ENCODE data around the gene SIPA1L2.

DNA sequence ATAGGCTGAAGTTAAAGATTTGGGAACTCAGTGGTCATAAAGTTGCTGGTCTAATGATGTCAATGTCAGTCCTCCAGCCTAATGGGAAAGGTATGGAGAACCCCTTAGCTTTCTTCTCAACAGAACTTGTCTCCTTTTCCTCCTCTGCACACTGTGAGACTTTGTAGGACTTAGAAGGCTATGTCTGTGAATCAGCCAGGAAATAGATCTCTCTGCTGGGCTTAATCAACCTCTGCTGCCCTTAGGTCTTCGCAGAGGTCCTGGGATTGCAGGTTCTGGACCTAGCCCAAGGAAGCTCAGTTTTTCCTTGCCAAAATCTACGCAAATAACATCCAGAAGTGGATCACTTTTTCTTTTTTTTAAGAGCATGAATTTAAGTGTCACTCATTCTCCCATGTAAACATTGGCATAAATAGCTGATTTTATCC lies 24.9 kb upstream of the DISC1 start:
- PRO-cap = no peak

GRCh38 chr1:231777799-231778711 lies 151.5 kb downstream of the DISC1 start:
- PRO-cap = no peak

DNA sequence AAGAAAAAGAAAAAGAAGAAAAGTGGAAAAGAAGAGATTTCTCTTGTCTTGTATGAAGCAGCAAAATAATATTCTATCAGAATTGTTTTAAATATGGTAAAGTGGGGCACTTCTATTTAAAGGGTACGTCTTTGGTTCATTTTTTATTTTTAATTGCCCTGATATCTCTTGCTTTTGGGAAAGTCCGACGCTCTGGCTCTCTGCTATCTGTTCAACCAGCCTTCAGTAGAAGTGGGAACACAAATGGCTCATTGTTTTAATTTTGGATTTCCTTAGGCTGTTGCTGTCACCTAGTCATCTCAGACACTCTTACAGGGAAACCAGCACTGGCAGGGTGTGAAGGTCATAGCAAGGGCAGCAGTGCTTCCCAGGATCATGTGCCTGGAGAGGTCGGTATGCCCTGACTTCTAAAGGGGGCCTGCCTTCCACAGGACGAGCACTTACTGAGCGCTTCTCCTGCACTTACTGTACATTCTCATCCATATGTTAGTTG lies 224.1 kb downstream of the DISC1 start:
- PRO-cap = no peak

GRCh38 chr1:232377172-232377887 lies 252.6 kb downstream of the SIPA1L2 start:
- PRO-cap = no peak

DNA sequence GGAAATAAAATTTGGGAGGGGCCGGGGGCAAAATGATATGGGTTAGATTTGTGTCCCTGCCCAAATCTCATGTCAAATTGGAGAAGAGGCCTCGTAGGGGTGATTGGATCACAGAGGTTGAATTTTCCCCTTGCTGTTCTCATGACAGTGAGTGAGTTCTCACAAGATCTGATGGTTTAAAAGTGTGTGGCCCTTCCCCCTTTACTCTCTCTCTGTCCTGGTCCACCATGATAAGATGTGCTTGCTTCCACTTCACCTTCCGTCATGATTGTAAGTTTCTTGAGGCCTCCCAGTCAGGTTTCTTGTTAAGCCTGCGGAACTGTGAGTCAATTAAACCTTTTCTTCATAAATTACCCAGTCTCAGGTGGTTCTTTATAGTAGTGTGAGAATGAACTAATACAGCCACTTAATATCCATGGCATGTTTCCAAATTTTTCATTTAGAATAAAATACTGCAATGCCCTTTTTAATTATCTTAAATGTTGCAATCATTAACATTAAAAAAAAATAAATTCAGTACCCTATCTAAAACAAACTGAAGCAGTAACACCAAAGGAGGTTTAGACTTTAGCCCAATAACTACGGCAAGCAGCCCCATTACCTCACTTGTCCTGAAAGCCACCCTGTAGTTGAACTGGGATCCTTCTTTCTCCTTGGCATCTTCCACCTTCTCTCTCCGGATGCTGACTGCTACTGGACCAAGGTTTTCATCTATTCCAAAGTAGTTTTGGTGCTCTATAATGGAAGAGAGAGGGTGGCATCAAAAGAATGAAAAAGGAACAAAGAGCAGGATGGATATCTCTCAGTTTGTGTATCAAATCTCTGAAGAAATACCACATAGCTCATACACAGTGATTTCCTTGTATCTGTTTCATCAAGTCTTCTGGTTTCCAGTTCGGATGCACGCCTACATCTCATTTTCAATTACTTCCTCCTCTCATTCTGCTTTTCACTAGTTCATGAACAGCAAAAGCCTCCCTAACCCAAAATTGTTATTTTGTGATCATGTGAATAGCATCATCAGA lies 136.7 kb downstream of the SIPA1L2 start:
- PRO-cap = no peak

- PRO-cap = no peak
Observed at GRCh38 chr1:232497781-232498328, 132.1 kb downstream of the SIPA1L2 start.

DNA sequence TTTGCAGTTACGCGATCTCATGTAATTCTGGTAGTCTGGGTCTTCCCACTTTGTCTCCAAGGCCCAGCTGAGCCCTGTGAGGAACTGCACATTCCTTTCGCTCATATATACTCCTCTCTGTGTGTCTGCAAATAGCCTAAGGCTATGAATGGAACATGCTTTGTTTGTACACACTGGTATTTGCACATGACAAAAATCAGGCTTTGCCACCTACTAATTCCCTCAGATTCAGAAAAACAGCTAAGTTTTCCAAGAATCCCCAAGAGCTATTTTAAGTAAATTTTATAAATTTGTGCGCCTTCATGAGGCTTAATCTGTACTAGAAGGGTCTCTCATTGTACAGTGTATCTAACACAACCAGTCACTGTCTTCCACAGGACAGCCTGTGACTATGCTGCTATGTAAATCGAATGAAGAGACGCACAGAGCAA lies 87.2 kb downstream of the SIPA1L2 start:
- PRO-cap = no peak

- PRO-cap = no peak
Observed at GRCh38 chr1:232589793-232590426, 40.0 kb downstream of the SIPA1L2 start.

GRCh38 chr1:232610668-232611248 lies 19.2 kb downstream of the SIPA1L2 start:
- PRO-cap = no peak

- PRO-cap = bidirectional peak, plus-strand start at chr1:232629888, minus-strand start at chr1:232629906; bidirectional peak, plus-strand start at chr1:232630264, minus-strand start at chr1:232630126
Observed at GRCh38 chr1:232629751-232630214, at the start of gene SIPA1L2. SIPA1L2 (minus strand) TSS chr1:232630133.

DNA sequence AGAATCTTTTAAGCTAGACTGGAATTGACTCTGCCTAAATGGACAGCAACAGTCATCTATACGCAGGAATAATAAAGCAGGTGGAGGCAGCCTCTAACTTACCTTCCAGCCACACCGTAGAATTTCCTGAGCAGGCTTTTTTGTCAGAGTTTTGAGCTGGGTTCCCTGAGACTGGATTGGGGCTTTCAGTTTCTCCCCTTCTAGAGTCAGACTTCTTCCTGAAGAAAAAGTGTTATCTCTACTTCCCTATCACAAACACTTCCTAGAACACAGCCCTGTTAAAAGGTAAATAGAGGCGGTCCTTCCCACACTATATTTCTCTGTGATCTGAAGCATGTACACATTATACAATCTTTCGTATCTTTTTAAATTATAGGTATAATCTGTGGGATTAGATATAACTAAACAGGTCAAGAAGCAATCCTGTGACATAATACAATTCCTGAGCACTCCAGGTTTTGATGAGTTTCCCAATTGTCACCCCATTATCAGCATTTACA lies 1.3 kb upstream of the SIPA1L2 start:
- PRO-cap = no peak

DNA sequence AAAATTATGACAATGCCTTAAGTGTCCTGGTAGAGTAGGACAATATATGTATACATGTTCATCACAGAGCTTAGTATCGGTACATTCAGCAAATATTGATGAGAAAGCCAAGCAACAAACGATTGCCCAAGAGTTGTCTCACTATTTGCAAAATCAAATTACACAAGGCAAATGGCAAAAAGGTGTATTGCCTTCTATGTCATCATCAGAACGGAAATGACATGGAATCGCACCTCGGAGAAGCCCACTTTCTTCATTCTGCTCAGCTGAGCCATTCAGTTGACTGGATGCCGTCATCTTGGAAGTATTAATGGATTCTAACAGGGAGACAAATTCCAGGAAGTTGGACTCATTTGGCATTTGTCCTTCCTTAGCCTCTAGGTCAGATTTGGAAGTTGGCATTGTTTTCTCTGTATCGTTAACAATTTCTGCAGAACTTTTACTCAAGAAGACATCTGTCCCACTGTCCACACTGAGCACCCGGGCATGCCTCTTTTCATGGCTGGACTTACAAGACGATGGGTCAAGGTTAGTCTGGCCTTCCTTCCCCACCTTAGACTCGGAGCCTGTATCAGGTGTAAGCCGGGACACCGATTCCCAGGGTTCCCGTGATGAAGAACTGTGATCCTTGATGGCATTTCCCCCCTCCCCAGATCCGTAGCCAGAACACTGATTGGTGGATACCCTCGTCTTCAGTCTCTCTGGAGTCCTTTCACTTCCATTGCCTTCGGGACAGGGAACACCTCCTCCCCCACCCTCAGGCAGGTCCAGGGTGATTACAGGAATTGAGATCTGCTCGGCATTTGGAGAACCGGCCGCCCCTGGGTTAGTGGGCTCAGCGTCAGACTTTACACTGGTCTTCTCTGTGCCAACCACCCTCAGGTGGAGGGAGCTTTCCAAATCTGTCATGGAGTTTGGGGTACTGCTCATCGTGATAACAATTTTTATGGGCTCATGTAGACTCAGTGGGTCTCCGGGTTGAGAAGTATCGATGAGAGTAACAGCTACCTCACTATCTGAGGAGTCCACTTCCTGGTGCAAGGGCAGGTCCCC lies 37.4 kb downstream of the PCNX2 start:
- PRO-cap = no peak

GRCh38 chr1:233354654-233355421 lies 27.3 kb downstream of the MAP3K21 start:
- PRO-cap = no peak

DNA sequence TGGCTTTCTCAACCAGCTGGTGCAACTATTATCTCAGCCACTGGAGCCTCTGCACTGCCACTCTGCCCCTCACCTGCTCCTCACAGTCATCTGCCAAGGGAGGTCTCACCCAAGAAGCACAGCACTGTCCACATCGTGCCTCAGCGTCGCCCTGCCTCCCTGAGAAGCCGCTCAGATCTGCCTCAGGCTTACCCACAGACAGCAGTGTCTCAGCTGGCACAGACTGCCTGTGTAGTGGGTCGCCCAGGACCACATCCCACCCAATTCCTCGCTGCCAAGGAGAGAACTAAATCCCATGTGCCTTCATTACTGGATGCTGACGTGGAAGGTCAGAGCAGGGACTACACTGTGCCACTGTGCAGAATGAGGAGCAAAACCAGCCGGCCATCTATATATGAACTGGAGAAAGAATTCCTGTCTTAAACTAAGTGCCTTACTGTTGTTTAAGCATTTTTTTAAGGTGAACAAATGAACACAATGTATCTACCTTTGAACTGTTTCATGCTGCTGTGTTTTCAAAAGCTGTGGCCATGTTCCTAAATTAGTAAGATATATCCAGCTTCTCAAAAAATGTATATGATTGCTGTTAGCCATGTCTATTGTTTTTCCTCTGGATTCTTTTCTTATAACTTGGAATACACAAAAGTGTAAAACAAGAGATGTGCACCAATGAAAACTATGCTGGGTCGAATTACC lies 54.9 kb downstream of the MAP3K21 start:
- PRO-cap = no peak

DNA sequence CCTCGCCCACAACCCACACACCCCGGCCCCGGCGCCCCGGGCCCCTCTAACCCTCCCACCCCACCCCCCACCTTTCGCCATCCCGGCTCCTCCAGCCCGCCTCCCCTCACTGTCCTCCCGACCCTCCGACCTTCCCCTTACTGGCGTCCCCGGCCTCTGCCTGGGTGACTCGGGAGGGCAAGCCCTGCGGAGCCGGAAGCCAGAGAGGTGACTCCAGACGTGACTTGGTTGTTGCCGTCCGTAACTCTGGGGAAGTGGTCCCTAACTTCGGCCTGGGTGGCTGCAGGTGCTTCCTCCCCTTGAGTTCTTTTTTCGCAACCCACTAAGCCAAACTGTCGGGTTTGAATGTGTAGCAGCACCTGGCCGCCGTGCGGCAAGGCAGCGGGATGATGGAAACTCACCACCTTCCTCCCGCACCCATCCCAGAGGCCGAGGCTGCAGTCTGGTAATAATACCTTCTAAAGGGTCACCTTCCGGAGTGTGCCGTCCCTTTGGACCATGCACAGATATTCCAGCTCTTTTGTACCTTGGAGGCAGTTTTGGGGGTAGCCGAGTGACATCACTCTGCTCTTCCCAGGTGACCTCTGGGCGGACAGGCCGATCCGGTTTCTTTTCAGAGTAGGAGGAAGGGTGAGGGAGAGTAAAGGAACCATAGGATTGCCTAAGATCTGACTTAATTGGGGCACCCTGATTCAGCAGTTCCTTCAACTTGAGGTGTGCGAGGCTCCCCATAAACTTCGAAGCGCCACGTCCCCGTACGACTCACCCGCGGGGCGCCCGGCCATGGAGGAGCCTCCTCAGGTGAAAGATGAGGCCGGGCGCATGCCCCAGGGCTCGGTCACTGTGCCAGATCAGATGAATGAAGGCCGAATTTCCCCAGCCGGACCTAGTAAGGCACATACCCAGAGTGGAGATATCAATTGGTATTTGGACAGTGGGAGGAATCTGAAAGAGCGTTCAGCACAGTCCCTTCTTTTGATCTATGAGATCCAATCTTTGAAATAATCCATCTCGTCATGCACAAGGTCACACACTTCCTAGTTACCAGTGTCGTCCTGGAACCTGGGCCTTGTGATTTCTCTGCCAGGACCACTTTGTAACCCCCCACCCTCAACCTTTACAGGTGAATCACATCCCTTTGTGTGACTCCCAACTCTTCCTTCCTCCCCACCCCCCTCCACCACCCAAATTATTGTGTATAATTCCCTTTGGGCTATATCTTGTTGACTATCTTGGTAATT lies 1.1 kb downstream of the KCNK1 start:
- PRO-cap = no peak

DNA sequence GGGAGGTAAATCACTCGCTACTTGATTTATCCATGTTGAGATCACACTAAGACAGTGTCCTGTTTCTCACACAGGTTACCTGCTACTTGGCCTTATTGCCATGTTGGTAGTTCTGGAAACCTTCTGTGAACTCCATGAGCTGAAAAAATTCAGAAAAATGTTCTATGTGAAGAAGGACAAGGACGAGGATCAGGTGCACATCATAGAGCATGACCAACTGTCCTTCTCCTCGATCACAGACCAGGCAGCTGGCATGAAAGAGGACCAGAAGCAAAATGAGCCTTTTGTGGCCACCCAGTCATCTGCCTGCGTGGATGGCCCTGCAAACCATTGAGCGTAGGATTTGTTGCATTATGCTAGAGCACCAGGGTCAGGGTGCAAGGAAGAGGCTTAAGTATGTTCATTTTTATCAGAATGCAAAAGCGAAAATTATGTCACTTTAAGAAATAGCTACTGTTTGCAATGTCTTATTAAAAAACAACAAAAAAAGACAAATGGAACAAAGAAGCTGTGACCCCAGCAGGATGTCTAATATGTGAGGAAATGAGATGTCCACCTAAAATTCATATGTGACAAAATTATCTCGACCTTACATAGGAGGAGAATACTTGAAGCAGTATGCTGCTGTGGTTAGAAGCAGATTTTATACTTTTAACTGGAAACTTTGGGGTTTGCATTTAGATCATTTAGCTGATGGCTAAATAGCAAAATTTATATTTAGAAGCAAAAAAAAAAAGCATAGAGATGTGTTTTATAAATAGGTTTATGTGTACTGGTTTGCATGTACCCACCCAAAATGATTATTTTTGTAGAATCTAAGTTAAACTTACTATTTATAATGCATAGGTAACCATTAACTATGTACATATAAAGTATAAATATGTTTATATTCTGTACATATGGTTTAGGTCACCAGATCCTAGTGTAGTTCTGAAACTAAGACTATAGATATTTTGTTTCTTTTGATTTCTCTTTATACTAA lies 57.6 kb downstream of the KCNK1 start:
- PRO-cap = no peak

GRCh38 chr1:234214950-234215558 lies 158.2 kb upstream of the COA6 start:
- PRO-cap = no peak

- PRO-cap = no peak
Observed at GRCh38 chr1:234326696-234327004, 46.6 kb upstream of the COA6 start.

DNA sequence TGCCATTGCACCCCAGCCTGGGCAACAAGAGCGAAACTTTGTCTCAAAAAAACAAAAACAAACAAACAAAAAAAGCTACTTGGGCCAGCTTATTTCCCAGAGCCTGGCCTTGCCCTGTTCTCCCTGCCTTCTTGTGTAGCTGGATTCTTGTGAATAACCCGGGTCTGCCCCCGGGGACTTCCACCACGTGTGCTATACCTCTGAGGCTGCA lies 30.4 kb upstream of the TARBP1 start:
- PRO-cap = no peak

- PRO-cap = no peak
Observed at GRCh38 chr1:234554808-234555292, 55.1 kb downstream of the IRF2BP2 start.